HT-29 (cell line): Measurements from ENCODE around the genes CHST10, NMS and NPAS2.

DNA sequence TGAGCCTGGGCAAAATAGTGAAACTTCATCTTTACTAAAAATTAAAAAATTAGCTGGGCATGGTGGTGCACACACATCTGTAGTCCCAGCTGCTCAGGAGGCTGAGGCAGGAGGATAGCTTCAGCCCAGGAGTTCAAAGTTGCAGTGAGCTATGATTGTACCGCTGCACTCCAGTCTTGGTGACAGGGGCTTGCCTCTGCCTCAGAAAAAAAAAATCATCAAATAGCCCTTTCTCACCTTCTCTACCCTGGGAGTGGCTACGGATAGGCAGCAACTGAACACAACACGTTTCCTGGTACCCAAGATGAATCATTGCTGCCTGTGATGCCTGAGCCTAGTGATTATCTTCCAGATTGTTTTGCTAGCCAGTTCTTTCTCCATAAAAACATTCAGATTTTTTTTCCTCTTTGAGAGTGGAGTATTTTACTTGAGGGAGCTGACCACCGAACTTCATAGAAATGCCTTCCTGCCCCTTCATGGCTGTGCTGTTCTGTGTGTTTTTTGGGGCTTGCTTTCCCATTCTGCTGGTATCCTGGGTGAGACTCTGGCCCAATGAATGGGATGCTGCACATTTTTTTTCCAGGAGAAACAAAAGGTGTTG is 13.6 kb downstream of the INPP4A start:
- RAMPAGE, long total RNA: no peak

- RAMPAGE, long total RNA: no peak
These were observed 40.9 kb upstream of the MGAT4A start for GRCh38 chr2:98771543-98772595.

- RAMPAGE, long total RNA: no peak
These were observed 75.4 kb upstream of the MGAT4A start for GRCh38 chr2:98806268-98806844.

- RAMPAGE, long total RNA: no peak
These were observed 68.8 kb downstream of the EIF5B start for GRCh38 chr2:99405802-99406571.

- RAMPAGE, long total RNA: no peak
These were observed 103.6 kb upstream of the REV1 start for GRCh38 chr2:99593298-99593843.

DNA sequence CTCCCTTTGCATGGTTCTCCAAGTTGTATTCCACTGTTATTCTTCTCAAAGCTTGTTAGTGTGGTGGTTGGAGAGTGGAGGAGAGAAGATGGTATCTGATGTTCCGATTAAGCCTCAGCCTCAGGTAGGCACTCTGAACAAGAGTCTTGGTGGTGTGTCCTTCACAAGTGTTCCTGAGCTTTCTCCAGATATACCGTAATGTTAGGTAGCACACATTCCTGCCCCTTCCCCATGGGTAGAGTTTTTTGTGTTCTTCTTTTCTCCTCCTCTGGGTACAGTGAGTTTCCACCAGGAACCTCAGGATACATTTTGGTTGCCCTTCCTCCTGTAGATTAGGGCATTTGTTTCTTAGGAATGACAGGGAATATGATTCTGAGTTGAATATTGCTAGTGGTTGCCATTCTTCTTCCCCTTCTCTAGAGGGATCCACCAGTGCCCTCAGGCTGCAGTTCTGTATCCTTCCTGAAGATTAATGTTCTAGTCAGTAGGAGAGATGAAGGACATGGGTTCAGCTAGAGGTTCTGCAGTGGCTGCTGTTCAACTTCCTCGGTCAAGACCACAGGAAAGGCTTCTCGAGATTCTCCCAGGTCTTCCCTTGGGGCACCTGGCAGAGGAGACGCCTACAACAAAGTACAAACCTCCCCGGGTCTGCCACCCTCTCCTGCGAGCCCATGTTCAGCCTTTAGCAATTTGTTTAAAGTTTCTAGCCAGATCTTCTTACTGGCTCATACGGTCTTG is 325.6 kb downstream of the AFF3 start:
- RAMPAGE, long total RNA: no peak

- RAMPAGE, long total RNA: no peak
These were observed 319.8 kb downstream of the AFF3 start for GRCh38 chr2:99822460-99823057.

DNA sequence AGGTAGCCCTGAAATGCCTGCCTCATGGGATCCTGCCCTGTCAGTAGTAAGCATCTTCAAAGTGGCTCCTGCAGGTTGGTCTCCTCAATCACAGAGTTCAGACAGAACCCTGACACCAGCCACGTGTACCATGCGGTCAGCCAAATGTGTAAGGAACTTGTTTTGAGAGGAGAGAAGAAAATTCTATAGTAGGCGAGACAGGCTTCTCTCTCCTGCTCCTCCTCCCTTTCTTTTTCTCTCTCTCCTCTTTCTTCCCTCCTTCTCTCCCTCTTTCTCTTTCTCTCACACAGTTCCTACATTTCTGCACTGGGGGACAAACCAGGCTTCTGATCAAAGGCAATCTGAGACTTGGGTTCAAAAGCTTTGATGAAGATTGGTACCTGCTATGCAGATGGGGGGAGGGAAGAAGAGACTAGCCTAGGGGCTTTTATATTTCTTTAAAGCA is 212.1 kb downstream of the AFF3 start:
- RAMPAGE, long total RNA: no peak

DNA sequence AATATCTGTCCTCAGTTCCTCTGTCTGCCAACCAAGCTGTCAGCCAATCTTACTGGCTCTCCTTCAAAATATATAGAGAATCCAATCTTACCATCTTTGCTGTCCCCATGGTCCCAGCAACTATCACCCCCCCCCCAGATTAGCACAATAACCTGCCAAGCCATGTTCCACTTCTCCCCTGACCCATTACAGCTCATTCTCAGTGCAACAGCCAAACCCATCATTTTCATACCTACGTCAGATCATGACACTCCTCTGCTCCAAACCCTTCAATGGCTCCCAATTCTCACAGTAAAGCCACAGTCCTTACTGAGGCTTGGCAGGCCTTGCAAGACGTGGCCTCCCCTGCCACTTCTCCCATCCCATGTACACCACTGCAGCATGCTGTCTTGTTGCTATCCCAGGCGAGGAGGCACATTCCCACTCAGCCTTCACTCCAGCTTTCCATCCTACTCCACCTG is 145.0 kb downstream of the AFF3 start:
- RAMPAGE, long total RNA: no peak

DNA sequence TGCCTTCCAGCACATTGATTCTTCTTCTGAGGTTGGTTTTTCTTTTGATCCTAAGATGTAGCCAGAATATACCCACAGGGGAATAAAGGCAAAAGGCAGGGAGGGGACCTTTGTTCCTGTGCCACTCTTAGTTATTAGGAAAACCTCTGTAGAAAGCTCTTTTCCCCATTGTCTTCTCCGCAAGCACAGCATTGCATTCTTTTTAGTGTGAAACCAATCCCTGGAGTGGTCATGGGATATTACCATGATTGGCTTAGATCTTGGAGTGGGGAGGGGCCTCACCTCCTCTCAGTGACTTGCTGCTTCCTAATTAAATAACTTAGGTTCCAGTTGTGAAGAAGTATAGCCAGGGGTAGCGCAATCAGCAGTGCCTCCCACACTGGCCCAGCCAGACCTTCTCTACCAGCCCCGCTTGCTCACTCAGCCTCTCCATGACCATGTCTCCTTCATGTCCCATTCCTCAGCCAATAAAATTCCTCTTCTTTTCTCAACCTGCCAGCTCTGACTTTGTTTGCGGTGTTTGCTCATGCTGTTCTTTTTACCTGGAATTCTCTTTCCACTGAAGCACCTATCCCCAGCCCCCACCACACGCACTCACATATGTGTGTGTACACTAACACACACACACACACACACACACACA is 50.0 kb upstream of the AFF3 start:
- RAMPAGE, long total RNA: no peak

DNA sequence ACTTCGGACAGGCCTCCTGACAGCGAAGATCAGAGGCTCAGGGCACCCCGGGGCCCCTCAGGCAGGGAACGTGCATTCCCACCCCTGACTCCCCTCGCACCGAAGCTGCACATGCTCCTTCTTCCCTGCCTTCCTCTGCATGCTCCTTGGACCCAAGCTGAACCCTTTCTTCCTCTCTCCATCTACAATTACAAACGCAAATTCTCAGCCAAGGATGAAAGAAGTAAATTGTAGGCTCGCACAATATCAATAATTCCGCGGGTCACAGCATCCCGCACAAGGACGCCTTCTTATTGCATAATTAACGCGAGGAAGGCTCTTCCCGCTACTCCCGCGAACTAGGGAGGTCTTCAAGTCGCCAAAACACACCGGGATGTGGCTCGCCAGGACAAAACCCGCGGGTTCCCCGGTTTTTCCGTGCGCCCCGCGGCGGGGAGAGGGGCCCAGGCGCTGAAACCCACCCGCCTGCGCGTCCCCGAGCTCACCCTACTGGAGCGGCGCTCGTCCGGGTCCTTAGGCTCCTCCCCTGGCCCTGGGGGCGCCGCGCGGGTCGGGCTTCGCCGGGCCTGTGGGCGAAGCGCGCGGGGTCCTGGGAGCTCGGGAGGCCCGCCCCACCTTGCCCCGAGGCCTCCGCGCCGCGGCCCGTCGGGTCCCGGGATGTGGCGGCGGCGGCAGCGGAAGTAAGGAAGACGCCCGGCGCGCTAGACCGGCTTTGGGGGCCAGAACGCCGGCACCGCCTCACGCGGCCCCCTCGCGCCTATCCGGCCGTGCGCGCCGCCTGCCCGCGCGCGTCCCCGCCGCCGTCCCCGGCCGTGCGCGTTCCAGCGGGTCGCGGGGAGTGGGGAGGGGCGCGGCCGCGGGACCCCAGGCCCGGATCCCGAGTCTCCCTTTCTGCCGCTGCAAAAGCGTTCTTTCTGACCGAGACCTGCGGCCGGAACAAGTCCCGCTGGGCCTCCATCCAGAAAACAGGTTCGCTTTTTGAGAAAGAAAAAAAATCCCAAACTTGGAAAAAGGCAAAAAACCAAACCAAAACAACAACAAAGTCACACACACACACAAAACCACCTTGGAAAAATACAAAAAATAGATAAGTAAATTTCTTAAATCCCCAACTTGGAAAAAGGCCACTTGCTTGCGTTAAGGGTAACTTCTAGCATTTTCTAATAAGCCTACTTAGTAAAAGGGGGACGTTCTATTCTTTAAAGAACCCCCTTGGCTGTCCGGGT is at the start of gene CHST10:
TSS of gene CHST10 (minus strand) at position 780 of the 1,226 bp plus-strand sequence.
- RAMPAGE, long total RNA: no peak

DNA sequence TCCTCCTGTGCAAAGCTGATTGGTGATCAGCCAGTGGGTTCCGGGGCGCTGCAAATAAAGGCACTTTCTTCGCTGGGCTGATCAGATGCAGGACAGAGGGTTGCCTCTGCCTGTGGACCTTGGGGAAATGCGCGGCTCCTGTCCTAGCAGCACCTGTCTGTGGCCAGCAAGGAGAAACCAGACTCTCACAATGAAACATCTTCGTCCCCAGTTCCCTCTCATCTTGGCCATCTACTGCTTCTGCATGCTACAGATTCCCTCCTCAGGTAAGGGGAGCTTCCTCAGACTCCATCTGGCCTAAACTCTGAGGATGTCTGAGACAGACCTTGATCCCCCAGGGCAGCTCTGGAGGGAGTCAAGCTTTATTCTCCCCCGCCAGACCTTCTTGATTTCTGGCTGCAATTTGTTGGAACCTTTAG is at the start of gene NMS:
TSS of gene NMS (plus strand) at position 184 of the 419 bp plus-strand sequence.
- RAMPAGE, long total RNA: no peak

DNA sequence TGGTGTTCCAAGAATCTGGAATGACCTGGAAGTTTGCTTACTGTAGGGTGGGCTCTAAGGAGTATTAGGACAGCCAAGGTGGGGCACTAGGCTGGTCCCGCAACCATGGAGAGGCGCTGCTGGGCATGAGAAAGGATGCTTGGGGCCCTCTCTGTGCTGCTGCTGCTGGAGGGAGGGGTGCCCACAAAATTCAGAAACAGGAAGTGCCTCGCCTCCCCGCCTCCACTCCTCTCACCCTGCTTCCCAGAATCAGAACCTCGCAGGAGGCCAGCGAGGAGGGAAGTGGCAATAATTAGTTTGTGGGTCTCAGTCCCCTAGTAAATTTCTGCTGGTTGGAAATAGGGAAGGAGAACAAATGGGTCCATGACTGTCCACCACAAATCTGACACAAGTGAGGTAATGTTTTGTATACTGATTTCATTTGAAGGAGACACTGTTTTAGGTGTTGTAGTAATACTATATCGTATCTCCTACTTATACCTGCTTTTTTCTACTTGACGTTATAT is 7.9 kb upstream of the PDCL3 start:
- RAMPAGE, long total RNA: no peak

- RAMPAGE, long total RNA: no peak
These were observed 80.6 kb downstream of the PDCL3 start for GRCh38 chr2:100643309-100643908.

DNA sequence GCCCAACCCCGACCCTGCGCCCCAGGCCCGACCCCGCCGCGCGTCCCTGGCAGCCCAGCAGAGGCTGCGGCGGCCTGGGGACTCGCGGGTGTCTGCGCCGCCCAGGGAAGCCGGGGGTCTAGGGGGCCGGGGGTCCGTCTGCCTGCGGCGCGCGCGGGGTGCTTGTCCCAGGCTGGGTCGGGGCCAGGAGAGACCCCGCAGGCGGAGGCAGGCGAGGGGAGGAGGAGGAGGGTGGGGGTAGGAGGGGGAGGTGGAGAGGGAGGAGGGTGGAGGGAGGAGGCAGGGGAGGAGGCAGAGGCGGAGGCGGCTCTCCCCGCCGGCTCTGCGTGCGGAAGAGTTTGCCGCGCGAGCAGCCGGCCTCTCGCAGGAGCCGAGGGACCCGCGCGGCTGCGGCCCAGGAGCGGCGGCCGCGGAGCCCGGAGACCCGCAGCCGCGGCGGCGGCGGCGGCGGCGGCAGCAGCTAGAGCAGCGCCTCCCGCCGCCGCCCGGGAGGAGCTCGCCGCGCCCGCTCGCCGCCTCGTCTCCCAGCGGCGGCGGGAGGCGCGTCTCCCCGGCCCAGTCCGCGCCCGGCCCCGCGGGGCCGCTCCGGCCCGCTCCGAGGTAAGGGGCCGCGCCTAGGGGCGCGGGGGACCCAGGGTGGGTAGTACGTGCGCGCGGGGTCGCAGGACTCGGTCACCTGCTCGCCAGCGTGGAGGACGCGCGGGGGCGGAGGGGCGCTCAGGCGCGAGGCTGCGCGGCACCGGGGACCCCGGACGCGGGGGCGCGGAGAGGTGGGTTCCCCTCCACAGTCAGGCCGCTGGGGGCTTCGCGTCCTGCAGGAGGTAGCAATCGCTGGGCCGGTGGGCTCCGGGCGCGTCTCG is at the start of gene NPAS2:
TSS of gene NPAS2 (plus strand) at position 325 of the 860 bp plus-strand sequence.
- RAMPAGE, long total RNA: no peak

- RAMPAGE, long total RNA: no peak
These were observed 12.9 kb downstream of the NPAS2 start for GRCh38 chr2:100832764-100833284.

DNA sequence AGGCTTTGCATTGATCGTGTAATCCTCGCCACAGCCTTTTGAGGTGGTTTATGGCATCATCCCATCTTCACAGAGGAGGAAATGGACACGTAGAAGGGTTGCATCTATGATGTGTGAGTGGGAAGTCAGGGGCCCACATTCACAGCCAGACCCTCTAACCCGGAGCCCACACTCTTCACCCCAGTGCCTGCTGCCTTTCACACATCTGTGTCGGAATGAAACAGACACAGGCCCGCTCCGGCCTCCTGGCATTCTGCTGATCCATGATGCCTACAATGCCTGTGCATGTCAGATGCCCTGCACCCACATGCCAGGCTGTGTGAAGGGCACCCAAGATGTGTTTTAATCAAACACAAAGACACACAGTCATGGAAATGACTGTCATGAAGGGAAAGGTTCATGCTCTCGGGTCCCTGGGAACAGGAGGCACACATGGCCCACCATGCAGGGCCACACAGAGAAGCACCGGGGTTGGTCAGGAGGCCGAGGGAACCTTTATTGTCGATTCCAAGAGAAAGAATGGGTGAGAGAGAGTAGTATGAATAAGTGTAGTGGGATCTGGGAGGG is 48.4 kb upstream of the RPL31 start:
- RAMPAGE, long total RNA: no peak

DNA sequence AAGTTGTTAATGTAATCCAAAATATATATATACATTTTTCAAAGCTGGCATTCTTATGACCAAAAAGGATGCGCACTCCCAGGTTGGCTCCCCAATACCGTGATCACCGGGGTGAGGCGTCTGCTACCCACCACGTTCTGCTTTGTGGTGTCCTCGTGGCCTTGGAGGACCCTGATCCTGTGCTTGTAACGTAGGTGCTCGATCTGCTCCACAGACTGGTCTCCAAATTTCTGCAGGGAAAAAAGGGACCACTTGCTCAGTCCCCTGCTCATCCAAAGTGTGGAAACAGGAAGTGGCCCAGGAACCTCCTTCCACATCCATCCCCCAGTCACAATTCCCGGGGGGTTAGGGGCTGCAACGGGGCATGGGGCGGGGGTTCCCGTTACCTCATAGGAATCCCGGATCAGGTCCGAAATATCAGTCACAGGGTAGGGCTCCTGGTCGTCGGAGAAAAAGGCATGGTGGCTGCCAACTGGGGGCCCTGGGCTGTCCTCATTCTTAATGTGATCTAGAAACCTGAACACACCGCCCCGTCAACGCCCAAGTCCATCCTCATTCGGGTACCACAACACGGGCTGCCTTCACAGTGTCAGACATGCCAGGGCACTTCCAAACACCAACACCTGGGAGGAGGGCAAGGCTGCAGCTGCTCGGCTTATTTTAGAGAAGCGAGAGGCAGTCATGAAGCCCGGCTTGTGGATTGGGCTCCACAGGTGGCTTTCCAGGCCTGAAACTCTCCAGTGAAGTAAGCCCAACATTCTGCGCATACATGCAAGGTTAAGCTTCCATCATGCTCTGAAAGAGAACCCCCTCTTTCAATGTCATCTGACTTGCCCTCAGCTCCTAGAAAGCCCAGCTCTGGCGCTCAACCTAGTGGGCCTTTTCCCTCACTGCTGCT is 26.1 kb downstream of the RPL31 start:
- RAMPAGE, long total RNA: no peak

- RAMPAGE, long total RNA: no peak
These were observed 27.5 kb downstream of the RPL31 start for GRCh38 chr2:101029340-101030172.

- RAMPAGE, long total RNA: no peak
These were observed 37.6 kb downstream of the TBC1D8 start for GRCh38 chr2:101113230-101114301.